Metanephros (tissue), 2 donors: ENCODE measurements around the gene SELL.

DNA sequence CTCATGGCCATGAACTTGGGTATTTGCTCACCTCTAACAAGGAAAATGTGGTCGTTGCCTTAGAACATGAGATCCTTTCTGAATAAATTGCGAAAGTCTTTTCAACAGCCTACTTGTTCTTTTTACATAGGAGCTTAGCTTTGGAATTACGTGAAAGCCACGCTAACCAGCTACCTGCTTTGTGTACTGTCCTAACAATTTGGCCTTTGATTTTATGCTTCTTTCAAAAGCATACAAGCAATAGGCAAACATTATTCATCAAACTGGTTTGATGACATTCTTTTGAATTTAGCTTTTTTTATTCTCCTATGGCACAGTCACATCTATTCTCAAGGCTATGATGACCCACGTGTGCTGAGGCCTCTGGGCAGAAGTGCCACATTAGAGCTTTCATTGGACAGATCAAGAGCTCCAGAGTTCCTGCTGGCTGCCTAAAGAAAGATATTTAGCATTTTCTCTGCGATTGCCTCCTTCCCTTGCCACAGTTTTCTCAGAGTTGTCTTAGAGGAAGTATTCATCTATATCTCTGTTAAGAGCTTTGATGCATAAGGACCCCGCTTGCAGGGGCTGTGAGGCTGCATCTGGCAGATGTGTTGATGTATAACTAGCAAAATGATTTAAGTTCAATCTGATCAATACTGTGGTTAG lies 178.1 kb upstream of the DPT start:
- RAMPAGE, long total RNA = no peak

GRCh38 chr1:169017922-169018454 lies 88.5 kb upstream of the ATP1B1 start:
- RAMPAGE, long total RNA = no peak

GRCh38 chr1:169047278-169047770 lies 59.2 kb upstream of the ATP1B1 start:
- RAMPAGE, long total RNA = no peak

DNA sequence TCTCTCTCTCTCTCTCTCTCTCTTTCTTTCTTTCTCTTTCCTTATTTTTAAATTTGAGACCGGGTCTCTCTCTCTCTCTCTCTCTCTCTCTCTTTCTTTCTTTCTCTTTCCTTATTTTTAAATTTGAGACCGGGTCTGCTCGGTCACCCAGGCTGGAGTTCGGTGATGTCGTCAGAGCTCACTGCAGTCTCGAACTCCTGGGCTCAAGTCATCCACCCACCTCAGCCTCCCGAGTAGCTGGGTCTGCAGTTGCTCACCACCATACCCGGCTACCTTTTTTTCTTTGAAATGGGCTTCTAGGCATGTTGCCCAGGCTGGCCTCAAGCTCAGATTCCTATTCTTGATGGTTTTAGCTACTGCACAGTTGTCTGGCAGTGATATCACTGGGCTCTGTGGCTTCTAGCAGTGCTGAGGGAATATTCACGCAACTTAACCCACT lies 50.9 kb upstream of the ATP1B1 start:
- RAMPAGE, long total RNA = no peak

GRCh38 chr1:169112134-169112705 lies 5.7 kb downstream of the ATP1B1 start:
- RAMPAGE, long total RNA = no peak

DNA sequence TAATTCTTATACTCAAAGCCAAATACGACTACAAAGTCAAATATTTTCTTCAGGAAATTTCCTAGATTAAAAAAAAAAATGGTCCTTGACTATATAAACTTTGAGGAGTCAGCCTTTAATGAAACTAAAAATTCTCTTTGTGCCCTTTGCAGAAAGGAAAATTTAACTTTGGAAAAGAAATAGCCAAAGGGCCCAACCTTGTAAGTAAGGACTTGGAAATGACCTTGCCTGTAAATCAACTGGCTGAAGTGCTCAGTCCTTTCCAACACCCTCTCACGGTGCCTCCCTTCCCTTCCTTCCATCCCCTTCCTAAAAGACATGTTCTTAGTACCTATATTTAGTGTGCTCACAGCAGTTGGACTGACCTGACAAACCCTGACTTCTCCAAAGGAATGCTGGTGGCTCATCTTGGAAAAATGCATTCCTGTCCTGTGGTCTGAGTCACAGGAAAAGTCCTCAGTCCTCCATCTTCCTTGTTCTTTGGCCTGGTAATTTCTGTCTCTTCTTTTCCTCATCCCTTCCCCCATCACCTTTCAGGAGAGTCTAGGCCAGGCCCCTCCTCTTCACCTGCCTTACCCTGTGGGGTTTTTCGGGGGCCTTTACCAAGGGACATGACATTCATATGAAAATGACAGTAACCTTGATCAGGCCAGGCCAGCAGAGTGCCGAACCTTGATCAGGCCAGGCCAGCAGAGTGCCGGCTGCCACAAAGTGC lies 7.0 kb downstream of the ATP1B1 start:
- RAMPAGE, long total RNA = no peak

DNA sequence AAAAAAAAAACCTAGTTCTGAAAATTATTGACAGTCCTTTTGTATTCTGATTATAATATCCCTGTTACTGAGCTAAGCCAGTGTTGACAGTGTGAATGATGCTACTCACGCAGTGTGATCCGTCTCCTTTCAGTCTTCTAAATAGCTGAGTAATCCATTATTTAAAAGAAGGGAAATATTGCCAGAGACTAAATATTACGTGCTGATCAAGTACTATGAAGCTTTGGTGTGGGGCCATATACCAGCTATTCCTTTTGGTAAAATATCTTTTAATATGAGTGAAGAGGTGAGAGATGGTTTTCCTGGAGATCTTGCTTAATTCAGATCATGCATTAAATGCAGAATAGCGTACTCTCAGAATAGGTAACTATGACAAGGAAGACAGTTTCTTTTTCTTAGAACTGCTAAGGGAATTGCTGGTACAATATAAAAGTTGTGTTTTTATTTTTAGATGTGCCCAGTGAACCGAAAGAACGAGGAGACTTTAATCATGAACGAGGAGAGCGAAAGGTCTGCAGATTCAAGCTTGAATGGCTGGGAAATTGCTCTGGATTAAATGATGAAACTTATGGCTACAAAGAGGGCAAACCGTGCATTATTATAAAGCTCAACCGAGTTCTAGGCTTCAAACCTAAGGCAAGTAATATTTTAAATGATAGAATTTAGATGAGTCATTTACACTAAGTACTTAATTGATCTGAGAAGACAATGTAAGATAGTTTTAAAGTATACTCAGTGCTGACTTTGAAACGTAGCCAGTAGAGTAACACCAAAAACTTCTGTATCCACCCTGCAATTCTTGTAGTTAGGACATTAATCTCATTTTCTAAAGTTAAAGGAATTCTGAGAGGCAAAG lies 20.5 kb downstream of the ATP1B1 start:
- RAMPAGE, long total RNA = no peak

DNA sequence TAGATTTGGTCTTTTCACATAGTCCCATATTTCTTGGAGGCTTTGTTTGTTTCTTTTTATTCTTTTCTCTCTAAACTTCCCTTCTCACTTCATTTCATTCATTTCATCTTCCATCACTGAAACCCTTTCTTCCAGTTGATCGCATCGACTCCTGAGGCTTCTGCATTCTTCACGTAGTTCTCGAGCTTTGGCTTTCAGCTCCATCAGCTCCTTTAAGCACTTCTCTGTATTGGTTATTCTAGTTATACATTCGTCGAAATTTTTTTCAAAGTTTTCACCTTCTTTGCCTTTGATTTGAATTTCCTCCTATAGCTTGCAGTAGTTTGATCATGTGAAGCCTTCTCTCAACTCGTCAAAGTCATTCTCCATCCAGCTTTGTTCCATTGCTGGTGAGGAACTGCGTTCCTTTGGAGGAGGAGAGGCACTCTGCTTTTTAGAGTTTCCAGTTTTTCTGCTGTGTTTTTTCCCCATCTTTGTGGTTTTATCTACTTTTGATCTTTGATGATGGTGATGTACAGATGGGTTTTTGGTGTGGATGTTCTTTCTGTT lies 89.2 kb downstream of the NME7 start:
- RAMPAGE, long total RNA = no peak

GRCh38 chr1:169461184-169461960 lies 24.4 kb downstream of the SLC19A2 start:
- RAMPAGE, long total RNA = no peak

GRCh38 chr1:169486595-169487240 lies 974 bp upstream of the SLC19A2 start:
- RAMPAGE, long total RNA = no peak

DNA sequence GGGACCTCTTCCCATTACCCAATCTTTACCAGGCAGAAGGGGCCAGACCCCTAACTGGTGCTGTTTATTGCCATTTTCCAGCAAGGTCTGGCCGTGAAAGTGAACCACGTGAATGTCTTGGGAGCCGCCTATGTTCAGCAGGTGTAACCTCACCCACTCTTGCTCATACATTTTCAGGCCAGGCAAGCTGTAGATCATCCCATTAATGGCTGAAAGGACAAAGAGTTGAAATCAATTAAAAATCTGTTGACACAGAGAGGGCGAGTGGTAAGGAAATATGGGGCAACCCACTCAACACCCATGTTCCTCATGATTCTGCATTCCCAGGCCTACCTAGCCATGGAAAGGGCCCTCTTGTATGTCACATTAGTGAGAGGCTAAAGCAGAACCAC lies 42.1 kb upstream of the SLC19A2 start:
- RAMPAGE, long total RNA = no peak

- RAMPAGE, long total RNA = no peak
These were observed at the start of gene SELL for GRCh38 chr1:169711202-169712007. Gene SELL (minus strand): TSS chr1:169711620.

DNA sequence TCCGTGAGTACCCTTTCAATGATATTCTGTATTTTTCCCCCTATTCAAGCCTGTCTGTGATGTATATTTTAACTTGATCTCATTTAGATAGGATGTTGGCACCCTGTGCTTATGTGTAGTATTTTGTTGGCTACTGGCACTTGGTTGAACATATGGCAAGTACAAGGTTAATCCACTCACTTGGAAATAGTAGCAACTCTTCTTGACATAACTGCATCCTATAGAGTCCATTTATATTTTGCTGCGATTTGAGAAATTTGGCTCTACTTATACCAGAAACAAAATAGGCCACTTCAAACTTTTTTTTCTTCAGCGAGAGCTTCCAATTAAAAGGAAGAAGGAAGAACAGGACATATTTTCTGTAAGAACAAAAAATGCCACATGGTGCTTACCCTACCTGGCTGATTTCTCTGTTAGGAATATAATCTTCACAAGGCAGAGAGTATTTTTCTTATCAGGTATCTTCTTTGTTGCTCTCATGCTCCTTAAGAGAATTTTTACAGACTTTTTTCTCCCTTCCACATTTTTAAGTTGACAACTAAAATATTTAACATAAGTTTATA lies 88.7 kb downstream of the NTMT2 start:
- RAMPAGE, long total RNA = no peak

DNA sequence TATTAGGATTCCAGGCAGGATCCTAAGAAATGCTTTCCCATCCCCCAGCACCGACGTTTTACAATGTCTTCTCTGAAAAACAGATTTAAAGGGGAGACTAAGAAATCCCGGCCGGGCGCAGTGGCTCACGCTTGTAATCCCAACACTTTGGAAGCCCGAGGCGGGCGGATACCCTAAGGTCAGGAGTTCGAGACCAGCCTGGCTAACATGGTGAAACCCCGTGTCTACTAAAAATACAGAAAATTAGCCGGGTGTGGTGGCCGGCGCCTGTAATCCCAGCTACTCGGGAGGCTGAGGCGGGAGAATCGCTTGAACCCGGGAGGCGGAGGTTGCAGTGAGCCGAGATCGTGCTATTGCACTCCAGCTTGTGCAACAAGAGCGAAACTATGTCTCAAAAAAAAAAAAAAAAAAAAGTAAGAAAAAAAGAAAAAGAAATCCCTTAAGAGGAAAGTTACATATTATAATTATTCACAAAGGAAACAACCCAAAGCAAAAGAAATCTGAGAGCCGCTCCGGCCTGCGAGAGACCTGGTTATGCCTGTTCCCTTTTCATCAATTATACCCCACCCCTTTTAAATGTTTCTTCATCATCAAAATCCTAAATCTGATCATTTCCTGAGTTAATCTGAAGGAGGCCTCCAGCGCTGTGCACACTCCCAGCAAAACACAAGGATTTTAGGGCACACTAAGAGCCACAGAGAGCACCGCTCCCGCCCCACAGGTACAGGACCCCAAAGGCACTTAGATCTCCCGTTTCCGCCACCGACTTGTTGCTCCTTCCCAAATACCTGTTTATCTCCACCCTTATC lies 666 bp upstream of the GORAB start:
- RAMPAGE, long total RNA = no peak

GRCh38 chr1:170664637-170665601 lies 988 bp downstream of the PRRX1 start:
- RAMPAGE, long total RNA = no peak

DNA sequence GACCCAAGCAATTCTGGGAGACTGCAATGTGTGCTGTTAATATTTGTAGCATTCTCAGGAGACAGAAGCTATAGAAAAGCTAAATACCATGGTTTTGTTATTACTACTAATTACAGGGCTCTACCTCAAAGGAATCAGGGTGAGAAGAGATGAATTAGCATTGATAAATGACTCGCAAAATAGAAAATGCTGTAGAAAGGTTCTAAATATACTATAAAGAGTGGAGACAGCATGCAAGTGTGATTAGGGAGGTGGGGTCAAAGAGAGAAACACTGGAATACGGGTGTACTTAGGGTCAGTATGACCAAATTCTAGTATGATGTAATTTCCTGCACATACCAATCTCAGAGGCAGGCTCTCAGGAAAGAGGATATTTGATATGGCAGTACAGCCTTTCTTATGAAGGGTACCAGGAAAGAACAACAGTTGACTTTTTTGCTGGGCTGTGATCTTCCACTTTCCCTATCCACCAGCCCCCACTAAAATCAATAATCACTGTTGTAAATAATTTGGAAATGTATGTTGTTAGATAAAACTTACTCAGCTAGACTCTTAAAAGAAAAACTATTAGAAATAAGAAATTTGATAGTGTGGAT lies 29.2 kb downstream of the PRRX1 start:
- RAMPAGE, long total RNA = no peak

GRCh38 chr1:170738456-170739169 lies 74.7 kb downstream of the PRRX1 start:
- RAMPAGE, long total RNA = no peak

DNA sequence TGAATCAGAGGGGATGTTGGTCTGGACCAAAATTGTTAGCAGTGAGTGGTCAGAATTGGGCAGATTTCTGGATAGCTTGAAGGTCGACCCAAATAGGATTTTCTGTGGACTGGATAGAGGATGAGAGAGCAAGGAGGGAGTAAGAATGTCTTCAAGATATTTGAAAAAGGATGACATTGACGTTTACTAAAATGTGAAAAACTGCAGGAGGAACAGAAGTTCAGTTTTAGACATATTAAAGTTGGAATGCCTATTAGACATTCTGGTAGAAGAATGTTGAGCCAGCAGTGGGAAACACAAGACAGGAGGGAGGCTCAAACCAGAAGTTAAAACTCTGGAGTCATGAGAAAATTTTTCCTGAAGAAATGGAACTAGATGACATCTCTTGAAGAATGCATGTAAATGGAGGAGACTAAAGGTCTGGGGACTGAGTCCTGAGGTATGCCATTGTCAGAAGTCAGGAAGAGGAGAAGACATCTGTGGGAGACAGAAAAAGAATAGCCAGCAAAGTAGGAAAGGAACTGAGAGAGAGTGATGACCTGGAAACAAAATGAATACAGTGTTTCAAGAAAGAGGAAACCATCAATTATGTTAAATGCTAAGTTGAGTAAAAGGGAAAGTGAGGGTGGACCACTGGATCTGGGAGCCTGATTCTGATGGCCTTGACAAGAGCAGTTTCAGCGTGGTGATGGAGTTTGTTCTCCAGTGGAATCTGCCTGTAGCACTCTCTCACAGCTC lies 21.9 kb downstream of the FMO3 start:
- RAMPAGE, long total RNA = no peak

DNA sequence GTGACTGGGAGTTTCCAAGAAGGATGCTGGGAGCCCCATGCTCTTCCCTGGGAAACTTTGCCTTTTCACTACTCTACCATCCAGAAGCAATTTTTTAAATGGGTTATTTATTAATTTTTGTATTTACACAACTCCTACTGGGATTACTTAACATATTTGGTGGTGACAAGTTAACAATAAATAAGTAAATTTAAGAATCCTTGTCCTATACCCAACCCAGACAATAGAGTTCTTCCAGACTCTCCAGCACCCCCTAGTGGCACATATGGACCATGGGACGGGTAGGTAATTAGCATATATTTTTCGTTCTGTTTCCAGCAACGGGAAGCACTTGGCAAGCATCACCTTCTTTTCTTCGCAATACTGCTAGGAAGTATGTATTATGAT lies 3.5 kb downstream of the FMO2 start:
- RAMPAGE, long total RNA = no peak

DNA sequence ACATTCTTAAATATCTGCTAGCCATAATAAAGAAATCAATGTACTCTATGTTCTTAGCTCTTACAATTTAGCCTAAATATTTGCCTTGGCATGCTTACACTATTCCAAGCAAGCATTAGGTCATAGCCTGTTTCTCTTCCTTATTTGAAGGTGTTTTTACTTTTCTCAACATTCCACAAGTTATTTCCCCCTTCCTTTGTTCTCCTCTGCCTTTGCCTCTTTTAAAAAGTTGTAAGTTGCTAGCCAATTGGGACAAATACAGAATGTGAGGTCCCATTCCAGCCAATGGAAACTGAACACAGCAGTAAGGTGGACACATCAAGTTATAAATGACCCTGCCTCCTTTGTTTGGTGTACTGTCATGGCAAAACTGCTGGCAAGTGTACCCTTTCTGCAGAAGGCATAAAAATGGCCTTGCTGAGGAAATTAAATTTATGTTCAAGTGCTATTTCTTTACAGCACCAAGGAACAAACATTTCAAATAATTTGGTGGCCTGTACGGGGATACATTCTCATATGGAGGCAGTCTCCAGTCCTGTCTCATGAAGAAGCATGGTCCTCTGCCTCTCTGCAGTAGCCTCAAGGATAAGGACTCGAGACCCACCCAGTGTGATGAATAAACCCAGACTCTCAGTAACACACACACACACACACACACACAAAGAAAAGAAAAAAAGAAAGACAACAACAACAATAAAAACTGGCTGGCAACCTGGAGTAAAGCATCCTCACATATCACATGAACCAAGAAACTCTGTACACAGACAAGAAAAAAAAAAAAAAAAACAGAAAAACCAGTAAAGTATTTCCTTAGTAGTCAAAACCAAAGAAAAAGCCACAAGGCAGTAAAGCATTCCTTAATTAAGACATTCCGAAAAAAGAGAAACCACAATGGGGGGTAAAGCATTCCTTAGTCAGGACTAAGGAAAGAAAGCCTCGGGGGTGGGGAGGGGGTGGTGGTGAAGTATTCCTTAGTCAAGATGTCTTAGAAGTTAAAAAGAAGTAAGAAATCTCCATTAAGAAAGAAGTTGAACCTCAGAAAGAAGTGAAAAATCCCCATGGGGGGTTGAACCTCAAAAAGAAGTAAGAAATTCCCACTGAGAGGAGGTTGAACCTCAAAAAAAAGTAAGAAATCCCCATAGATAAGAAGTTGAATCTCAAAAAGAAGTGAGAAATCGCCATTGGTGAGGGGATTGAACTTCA lies 28.6 kb upstream of the FMO1 start:
- RAMPAGE, long total RNA = no peak